ENCODE data around the genes TMEM43 and ANKRD28.

DNA sequence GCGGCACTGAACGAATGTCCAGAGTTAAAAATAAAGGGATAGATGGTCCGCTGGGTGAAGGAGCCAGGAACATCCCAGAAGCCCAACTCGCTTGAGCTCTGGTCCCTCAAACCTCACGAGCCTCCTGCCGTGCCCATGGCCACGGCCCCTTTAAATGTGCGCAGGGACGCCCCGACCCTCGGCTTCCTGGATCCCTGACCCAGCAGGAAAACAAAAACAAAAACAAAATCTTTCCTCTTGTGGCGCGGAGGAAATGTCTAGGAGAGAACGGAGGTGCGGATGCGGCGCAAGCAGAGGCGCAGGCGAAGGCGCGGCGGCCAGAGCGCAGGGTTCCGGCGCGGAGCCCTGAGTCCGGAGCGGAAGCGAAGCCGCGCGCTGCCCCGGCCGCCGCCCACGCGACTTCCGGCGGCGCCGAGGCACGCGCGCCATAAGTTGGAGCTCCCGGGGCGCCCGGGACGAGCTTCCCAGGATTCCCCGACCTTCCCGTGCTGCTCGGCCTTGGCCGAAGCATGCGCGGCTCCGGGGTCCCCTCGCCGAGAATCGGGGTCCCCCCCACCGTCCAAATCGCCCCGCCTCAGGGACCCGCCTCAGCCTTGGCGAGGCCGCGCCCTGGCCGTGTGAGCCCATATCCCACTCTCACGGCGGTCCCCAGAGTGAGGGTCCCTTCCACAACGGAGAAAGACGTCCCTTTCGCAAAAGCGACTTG lies 52.9 kb upstream of the WNT7A start:
- RRBS: 4% methylated on average over 12 of the region's 72 CpGs

- RRBS: no CpG with 5 or more reads among the region's 11 CpGs
These were observed 107.6 kb downstream of the CHCHD4 start for GRCh38 chr3:14016719-14017752.

DNA sequence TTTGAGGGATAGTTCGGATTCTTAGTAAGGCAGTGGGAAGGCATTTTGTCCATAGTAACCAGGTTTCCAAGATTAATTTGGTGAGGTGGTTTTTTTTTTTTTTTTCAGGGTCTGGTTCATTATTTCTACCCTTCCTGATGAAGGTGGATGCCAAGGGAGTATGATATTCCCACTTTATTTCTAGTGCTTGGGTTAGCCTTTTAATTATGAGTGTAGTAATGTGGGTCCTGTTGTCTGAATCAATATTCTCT lies 83.0 kb downstream of the CHCHD4 start:
- RRBS: no CpG with 5 or more reads among the region's 1 CpG

- RRBS: no CpG with 5 or more reads among the region's 6 CpGs
These were observed 1.5 kb downstream of the CHCHD4 start for GRCh38 chr3:14123141-14123673.

DNA sequence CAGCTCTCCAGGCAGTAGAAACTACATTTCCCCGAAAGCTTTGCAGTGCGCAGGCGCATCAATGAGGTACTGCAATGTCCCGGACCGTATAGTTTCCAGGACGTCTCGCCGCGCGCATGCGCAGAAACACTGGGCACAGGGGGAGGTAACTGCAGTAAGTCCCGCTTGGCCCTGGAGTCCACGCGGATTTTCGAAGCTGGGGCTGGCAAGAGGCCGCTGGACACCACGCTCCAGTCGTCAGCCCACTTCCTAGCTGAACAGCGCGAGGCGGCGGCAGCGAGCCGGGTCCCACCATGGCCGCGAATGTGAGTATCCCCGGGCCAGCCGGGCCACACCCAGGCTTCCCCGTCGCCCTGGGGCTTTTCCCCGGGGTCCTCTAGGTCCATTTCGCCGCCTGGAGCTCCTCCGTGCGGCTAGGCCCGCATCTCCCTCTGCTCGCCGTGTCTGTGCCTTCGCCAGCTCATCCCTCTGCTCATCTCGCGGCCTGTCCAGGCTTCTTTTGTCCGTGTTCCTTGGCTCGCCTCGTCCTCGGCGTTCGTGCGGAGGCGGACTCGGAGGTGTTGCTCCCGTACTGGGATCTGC lies at the start of gene TMEM43:
Gene TMEM43, plus strand, starts transcription at position 152 of the 582 bp plus-strand sequence.
- RRBS: 3% methylated on average over 4 of the region's 51 CpGs

DNA sequence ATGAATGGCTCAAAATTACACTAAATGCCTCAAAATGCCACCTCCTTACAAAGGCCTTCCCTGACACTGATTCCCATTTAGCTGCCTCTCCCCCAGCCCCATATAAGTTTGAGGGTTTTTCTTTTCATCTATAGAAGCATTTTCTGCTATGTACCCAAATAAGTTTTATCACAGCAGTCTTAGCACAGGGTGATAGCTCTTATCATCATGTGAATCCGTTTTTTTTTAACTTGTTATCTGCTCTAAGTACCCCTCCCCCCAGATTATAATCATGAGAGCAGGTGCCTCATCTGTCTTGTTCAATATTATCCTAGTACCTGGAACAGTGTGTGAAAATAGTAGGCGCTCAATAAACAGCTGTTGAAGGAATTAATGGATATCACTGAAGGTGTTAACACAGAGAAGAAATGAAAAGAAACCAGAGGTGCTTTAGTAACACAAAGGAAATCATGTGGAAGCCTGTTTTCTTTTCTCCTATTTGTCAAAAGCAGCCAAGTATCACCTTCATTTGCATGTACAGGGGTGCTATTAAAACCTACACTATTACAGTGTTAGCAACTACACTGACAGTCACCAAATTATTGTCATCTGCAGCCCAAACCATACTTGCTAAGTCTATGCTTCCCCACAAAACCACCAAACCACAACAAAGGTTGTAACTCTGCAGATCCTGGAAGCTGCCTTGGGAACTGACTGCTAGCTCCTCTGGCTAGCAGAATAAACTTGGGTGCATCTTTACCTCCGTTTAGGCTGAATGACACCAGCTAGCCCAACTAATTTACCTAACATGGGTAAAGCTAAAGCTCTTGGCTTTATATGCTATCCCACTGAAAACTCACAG lies 3.0 kb downstream of the XPC start:
- RRBS: no CpG with 5 or more reads among the region's 3 CpGs

- RRBS: no CpG with 5 or more reads among the region's 23 CpGs
These were observed 55.1 kb downstream of the GRIP2 start for GRCh38 chr3:14484810-14485585.

- RRBS: 70% methylated on average over 18 of the region's 26 CpGs
These were observed 15.7 kb upstream of the GRIP2 start for GRCh38 chr3:14555717-14556435.

GRCh38 chr3:14900987-14901868 lies 46.2 kb upstream of the NR2C2 start:
- RRBS: no CpG with 5 or more reads among the region's 15 CpGs

DNA sequence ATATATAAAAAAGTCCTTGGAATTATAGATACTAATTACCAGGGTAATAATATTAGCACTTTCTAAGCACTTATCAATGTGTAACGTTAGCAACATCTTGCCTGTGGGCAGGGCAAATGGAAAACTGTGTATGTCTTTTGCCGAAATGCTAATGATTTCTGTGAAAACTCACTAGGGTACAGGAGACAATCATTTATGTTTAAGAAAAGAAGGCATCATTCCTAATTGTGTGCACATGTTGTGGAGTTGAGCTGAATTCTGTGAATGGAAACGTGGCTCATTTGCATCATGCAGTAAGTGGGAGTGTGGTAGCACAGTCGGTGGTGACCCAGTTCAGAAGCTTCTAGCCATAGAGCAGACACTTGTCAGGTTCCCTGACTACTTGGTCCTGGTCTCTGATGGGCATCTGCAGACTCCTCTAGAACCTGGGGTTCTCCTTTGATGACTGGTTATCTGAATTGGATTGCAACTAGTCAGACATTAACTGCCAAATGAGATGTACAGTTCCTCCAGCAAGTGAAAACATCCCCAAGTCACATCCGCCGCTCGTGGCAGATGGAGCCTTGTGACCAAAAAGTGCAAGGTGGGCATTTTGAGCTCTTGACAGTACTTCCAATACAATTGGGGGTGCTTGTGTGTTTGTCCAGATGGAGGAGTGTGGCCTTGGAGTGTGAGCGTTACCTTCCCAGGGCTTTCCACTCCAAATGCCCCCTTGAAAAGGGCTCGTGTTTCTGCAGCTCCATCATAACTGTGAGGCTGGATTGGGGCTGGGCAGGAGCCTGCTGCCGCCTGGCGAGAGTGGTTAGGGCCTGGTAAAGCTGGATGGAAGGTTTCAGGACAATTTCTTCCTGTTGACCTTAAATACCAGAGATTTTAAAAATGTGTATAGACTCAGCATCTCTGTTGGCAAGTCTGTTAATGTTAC lies 21.5 kb downstream of the MRPS25 start:
- RRBS: no CpG with 5 or more reads among the region's 11 CpGs

DNA sequence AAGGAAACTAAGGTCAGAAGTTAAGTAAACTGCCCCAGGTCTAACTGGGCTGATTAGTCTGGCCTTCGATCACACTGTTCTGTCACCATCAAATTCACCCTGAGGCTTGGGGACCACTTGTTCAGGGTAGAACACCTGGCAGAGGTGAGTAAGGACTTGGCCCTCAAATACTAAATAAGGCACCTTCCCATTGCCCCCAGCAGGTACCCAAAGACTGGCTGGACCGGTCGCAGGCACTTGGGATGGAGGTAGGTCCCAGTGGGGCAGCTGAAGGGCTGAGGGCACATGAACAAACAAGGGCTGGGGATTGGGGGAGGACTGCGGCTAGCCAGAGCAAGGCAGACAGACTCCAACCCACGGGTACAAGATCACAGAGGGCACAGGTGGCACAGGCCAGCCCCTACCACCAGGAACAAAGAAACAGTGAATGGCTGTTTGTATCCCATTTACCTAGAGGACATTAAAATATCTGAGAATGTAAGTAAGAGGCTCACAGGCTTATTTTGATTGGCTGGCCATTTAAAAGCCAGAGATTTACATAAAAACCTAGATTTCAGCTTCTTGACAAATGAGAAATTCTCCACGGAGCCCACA lies 1.8 kb downstream of the MRPS25 start:
- RRBS: no CpG with 5 or more reads among the region's 6 CpGs

- RRBS: no CpG with 5 or more reads among the region's 6 CpGs
These were observed 1.2 kb downstream of the MRPS25 start for GRCh38 chr3:15064015-15064277.

GRCh38 chr3:15267968-15268433 lies 62.0 kb downstream of the CAPN7 start:
- RRBS: no CpG with 5 or more reads among the region's 14 CpGs

GRCh38 chr3:15294044-15294322 lies 38.4 kb downstream of the SH3BP5 start:
- RRBS: no CpG with 5 or more reads among the region's 2 CpGs

DNA sequence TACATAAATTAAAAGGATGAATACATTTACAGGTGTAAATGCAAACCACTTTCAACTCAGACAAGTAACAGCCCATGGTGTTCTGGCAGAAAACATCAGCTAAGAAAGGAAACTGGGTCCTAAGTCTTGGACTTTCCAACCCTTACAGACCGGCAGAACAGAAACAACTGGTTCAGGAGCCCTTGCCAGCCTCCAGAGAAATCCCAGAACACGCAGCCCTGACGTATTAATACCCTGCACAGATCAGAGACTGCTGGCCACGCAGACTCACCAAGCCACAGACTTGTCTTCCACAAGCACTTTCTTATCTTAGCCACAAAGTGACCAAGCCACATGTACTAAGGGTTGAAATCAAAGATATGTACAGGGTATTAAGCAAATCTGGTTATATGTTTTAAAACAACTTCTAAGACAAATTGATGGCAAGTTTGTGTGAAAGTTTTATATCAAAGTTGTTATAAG lies 36.6 kb downstream of the BTD start:
- RRBS: no CpG with 5 or more reads among the region's 4 CpGs

DNA sequence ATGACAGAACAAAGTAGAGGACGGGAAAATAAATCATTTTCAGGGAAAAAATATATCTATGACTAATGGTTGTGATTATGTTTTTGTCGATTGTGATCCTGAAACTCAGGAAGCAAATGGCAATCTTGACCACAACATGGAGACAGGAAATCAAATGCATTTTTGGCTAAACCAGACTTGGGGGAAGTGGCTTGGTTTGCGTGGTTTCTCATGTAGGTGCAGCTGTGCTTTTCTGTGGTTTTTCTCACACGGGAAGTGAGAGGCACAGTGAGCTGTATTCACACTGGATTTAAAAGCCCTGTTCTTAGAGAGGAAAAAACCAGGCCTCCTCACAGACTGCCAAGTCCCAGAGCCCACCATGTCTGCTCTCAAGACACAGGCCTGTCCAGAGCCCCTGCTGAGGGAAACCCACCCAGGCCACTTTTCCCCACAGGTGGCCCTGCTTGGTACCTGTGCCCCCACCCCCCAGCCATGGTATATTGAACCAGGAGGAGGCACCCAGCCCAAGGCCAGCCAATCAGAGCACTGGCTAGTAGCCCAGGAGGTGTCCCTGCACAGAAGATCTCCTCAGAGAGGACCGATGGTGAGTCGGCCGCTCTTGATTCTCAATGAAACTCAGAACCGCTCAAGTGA lies 46.2 kb downstream of the BTD start:
- RRBS: no CpG with 5 or more reads among the region's 8 CpGs

DNA sequence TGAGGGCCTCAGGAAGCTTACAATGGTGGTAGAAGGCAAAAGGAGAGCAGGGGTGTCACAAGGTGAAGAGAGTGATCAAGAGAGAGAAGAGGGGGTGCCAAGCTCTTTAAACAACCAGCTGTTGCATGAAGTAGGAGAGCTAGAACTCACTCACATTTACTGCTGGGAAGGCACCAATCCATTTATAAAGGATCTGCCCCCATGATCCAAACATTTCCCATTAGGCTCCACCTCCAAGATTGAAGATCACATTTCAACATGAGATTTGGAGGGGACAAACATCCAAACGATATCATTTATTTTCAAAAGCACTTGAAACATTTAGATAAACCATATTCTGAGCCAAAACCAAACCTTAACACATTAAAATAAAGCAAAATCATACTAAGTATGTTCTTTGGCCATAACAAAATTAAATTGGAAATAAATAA lies 26.3 kb downstream of the ANKRD28 start:
- RRBS: no CpG with 5 or more reads among the region's 1 CpG

DNA sequence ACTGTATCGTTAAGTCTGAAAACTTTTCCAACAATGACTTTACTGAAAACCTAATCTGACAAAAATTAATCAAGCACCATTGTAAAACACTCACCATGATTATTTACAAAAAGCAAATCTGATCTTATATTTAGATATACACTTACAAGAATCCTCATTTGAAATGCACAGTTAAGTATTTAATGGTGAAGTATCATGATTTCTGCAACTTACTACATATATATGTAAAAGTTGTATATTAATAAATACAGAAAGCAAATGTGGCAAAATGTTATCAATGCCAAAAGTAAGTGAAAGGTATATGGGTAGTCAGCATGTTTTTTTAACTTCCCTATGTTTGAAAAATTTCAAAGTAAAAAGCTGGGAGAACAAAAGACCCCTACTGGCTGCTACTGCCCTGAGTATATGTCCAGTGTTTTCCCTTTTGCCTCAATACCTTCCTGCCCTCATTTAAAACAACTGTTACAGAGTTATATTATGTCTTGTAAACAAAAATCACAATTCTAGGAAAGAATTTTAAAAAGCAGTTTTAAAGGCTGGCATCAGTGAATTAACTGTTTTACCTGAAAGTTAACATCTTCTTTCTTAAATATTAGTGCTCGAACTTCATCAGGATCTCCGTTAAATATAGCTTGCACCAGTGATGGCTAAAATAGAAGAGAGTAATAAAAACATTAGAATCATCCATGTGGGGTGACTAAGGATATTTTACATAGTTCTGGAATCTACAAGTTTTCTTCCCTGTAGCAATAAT lies 2.9 kb downstream of the ANKRD28 start:
- RRBS: no CpG with 5 or more reads among the region's 3 CpGs

DNA sequence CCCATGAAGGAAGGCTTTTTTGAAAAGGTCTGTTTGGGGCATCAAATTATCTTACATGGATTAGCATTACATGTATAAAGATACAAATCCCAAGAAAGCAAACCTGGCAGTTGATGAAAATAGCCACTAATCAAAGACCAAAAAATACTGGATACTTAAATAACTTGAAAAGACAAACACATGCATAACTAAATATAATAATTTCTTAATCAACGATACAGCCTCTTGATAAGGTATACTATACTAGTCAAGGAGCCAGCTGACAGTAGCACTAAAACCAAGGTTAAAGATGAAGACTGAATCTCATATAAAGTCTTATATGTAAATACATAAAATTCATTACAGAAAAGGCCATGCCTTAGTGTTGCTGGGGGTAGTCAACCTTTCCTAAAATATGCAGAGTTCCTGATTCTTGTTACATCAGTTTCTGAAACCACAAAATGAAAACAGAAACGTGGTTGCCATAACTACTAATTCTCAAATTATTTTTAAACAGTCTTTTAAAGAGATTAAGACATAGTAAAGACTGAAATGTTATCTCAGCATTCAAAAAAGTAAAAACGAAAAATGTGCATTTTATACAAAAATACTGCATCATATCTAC lies 2.0 kb downstream of the ANKRD28 start:
- RRBS: no CpG with 5 or more reads among the region's 3 CpGs

- RRBS: no CpG with 5 or more reads among the region's 6 CpGs
These were observed at the start of gene ANKRD28 for GRCh38 chr3:15797640-15798459. ANKRD28 (minus strand) TSS chr3:15797979.